T47D (cell line): Measurements from ENCODE around the gene CLTC.

- RRBS = no CpG with 5 or more reads among the region's 11 CpGs
Measured at GRCh38 chr17:58488630-58489152, 483 bp upstream of the HSF5 start.

DNA sequence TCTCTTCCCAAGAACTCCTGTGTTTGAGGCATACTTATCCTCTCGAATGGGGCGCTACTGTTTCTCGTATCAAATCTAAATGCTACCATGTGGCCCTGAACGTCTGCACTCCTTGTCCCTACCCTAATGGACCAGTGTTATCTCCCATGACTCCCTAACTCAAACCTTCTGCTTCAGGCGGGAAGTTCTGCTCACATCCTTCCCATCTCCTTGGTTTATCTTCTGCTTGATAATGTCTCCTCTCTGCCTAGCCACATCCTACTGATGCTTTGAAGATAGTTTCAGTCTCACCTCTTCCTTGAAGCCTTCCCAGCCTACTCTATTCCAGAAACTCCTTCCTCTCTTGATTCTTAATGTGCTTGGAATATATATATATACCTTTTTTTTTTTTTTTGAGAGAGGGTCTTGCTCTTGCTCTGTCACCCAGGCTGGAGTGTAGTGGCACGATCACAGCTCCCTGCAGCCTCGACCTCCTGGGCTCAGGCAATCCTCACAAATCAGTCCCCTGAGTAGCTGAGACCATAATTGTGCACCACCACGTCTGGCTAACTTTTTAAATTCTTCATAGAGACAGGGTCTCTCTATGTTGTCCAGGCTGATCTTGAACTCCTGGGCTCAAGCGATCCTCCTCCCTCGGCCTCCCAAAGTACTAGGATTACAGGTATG lies 5.3 kb downstream of the MTMR4 start:
- RRBS = no CpG with 5 or more reads among the region's 10 CpGs

DNA sequence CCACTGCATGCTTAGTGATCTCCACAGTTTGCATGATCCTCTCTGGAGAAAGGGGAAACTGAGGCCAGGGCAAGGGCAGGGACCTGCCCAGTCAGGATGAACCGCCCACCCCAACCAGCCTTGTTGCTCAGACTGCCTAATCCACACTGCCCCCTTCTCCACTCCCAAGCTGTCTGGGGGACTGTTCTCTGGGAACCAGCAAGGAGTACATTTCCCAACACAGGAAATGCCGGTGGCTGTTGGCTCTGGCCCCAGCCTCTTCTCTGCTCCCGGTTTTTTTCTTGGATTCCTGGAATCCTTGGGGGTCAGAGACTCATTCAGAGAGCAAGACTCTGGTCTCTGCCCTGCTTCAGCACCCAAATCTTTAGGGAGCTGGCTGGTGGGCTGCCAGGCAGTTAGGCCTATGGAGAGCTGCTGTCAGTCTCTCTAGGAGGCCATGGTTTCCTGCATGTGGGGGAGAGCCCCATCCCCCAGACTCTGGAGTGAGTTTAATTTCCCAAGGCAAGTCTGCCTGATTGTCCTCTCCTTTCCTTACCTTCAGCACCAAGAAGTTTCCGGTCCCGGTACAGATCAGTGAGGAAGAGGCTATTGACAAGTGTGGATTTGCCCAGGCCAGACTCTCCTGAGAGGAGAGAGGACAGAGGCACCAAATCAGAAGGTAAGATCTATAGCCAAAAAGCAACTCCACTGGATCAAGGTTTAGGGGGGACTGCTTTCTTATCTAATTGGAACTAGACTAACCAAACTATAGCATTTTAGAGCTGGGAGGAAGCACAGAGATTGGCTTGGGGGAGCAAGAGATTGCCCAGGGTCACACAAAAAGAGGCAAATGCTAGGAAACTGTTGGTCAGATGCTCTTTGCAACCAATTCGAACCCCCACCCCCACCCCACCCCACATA lies 11.0 kb upstream of the MTMR4 start:
- RRBS = 5% methylated on average over 1 of the region's 6 CpGs

- RRBS = no CpG with 5 or more reads among the region's 6 CpGs
Measured at GRCh38 chr17:58534843-58535654, 9.1 kb downstream of the SEPTIN4 start.

DNA sequence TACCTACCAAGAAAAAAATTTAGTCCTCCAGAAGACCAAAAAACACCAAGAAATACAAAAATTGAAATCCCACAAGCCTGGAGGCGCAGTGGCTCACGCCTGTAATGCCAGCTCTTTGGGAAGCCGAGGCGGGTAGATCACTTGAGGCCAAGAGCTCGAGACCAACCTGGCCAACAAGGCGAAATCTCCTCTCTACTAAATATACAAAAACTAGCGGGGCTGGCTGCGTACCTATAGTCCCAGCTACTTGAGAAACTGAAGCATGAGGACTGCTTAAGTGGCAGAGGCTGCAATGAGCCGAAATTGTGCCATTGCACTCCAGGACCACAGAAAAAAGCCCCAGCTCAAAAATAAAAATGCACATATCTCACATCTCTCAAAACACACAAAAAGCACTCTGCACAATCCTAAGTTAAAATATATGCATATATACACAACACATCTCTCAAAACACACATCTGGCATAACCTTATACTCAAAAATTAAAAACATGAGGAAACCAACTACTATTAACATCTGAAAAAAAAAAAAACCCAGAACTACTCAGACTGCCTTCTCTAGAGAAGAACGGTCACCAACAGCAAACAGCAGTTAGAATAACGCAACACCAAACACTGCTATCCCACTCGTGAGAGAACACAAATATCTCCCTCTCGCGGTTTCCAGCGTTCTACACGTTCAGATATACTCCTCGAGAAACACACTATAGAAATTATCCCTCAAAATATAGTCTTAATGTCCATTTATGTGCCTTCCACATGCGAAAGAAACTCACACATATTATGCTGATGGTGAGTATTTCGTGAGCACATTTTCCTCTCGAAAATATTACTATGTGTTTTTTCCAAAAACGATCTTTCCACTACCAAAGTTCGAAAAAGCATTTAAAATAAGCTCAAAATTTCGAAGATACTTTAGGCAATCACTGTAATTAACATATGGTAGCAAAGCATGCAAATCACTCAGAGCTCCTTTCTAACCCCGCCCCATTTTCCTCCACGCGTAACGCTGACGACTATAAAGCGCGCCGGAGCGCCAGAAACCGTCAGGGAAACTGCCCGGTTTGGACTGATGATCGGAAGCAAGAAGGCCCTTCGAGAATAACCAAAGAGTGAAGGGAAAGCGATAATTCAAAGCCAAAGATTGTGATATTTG lies 60.4 kb downstream of the IGBP1C start:
- RRBS = no CpG with 5 or more reads among the region's 37 CpGs

DNA sequence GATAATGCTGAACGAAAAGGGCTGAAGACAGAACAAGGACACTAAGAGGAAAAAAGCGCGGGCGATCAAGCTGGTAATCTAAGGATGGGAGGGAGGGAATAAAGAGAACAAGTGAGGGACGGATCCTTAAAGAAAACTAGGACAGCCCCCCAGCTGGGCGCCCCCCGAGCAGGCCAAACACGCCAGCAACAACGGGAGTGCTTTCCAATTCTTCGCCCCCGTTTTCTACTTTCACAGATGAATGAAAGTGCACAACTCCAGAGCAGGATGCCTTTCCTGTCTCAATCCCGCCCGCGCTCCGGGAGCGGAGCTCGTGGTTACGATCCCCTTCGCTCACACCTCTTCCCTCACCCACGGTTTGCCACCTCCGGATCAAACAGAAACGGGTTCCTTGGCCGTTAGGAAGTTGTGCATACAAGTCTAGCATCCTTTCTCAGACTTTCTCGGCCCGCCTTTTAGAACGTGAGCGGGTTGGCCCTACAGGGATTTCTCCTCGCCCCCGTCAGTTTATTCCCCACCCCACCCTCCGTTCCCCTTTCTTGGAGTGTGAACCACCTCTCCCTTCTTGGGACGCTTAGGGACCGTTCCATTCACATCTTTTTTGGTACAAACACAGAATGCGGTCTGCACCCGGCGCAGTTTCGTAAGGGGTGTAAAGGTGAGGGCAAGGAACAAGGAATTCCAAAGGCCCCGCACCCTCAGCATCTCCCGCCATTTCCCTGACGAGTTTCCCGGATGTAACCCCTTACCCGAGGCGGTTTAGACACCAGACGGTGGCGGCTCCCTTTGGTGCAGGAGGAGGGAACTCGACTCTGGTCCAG lies 569 bp downstream of the SKA2 start:
- RRBS = 1% methylated on average over 16 of the region's 45 CpGs

- RRBS = no CpG with 5 or more reads among the region's 12 CpGs
Measured at GRCh38 chr17:59290161-59290865, 41.1 kb upstream of the YPEL2 start.

DNA sequence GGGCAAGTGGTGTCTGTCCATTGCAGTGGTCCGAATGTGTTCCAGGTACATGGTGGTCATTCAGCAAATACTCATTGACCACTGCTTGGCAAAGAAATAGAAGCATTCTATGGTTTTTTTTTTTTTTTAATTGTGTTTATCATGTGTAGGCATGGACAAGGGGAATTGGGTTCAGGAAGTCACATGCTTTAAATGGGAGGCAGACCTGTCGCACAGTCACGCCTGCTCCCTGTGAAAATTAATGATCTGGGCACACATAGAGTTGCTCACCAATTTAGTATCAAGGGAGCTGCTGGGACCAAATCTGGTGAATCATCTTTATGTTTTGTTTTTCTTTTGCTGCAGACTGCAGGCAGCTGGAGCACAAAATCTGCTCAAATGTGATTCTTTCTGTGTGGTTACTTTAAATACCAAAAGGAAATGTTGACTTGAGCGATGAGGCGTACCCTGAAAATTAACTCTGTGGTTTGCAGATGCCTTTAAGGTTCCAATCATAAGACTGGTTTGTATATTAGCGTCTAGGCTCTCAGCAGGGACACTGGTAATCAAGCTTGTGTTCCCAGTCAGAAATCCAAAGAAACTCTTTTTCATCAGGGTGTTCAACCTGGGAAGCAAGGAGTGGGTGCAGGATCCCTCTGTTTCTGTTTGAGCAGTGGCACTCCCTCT lies 30.8 kb downstream of the YPEL2 start:
- RRBS = no CpG with 5 or more reads among the region's 6 CpGs

- RRBS = no CpG with 5 or more reads among the region's 5 CpGs
Measured at GRCh38 chr17:59365251-59365739, 33.8 kb downstream of the YPEL2 start.

- RRBS = no CpG with 5 or more reads among the region's 5 CpGs
Measured at GRCh38 chr17:59366473-59366813, 35.0 kb downstream of the YPEL2 start.

GRCh38 chr17:59530941-59531229 lies 34.5 kb upstream of the DHX40 start:
- RRBS = no CpG with 5 or more reads among the region's 2 CpGs

GRCh38 chr17:59619382-59620191 lies at the start of gene CLTC:
Gene CLTC (plus strand): TSS chr17:59619895.
- RRBS = 1% methylated on average over 23 of the region's 66 CpGs

- RRBS = no CpG with 5 or more reads among the region's 8 CpGs
Measured at GRCh38 chr17:59620192-59620489, 446 bp downstream of the CLTC start.

DNA sequence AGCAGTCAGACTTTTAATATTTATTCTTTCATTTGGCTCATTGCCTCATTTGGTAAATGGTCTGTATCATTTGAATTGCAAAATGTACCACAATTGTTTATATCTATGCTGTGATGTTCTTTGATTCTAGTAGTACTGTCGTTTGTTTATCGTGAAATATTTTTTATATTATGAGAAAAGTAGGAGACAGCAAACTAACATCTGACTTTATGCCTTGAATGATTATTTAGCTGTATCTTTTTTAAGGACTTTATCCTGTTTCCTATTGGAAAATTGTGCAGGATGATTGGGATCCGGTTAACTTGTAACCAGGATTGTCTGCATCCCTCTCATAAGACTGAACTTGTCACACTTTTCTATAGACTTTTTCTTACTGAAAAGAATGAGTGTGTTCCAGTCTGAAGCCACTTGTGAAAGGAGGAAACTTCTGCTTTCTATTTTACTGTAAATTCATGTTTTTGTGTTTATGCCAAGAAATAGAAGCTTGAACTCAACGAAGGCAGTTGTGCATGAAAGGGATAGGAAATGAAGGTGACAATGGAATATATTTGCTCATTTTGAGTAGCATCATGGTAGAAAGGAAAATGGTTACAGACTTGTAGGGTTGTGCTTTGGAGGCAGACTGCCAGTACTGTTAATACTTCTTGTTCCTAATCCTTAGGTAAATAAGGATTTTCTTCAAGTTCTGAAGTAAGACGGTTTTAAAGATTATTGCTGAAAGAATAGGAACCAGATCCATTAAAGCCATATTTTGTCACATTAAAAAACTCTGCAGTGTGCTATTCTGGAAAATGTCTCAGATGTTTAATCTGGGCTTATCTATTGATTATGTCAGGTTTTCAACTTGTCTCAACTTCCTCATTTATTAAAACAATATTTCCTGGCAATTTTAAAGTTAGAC lies 8.0 kb downstream of the CLTC start:
- RRBS = no CpG with 5 or more reads among the region's 5 CpGs

DNA sequence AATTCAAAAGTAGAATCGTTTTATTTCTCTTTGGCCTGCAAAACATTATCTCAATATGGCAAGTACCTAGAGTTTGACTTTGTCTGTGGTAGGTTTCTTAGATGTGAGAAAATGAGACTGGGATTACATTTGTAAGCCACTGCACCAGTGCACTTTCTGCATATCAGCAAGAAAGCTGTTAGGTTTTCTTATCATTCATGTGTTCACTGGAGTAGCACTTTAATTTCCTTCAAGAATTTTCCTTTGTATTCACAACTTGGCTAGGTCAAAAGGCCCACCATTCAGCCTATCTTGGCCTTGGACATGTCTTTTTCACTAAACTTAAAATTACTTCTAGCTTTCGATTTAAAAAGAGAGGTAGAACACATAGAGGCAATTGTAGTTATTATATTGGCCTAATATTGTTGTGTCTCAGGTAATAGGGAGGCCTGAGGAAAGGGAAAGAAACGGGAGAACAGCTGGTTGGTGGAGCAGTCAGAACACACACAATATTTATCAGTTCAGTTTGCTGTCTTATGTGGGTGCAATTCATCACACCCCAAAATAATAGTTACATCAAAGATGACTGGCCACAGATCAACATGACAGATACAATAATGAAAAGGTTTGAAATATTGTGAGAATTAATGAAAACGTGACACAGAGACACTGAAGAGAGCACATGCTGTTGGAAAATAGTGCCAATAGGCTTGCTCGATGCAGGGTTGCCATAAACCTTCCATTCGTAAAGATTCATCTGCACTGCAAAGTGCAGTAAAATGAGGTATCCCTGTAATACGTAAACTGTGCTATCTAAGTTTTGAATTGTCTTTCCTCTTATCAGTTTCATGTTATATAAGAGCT lies 35.4 kb downstream of the CLTC start:
- RRBS = no CpG with 5 or more reads among the region's 7 CpGs

GRCh38 chr17:59655822-59656411 lies 36.2 kb downstream of the CLTC start:
- RRBS = no CpG with 5 or more reads among the region's 1 CpG

DNA sequence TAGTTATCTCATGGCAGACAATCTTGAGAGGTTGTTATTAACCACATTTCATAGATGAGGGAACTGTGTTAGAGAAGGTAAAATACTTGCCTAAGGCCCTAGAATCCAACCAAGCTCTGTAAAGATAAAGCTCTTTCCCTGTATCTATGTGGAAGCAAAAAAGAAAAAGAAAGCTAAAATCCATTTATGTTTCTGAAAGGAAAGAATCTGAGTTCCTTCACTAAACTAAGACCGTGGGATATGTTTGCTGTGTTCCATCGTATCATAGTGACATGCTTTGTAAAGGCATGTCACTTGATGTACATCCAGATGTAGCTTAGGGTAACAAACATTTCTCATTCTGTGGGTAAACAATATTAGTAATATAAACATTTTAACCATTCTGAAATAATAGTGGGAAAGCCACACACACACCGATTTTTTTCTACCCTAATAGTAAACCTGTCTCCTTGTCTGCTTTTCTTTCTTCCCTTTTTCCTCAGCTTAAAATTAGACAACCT lies 78.1 kb downstream of the TUBD1 start:
- RRBS = no CpG with 5 or more reads among the region's 3 CpGs

DNA sequence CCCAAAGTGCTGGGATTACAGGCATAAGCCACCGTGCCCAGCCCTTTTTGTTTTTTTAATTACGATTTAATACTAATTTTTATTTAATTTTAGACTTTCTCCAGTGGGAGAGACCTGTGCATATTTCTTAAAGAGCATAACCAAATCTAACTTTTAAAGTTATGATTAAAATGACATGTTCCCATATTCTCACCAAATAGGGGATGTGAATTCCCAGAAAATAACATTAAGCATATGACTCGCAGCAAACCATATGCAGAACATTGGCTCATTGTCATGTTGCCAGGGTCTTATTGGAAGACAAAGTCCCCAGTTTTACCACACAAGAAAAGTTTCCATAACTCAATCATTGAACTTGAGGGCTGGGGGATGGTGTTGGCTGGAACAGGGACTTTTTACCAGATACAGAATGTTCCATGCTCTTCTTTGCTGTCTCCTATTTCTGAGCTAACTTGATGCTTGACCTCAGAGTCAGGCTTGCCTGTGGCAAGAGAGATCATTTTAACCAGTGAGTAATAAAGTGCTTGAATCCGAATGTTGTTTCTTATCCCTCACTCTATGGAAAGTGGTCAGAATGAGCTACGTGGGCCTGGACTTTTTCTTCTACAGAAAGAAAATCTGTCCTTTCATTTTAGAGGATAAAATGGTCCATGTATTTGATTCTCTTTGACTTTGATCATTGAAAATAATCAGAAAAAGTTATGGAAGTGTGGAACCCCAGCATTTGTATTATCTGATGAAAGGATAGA lies 67.2 kb downstream of the TUBD1 start:
- RRBS = no CpG with 5 or more reads among the region's 5 CpGs

- RRBS = no CpG with 5 or more reads among the region's 3 CpGs
Measured at GRCh38 chr17:59831652-59832138, 61.0 kb downstream of the TUBD1 start.